Measurements from ENCODE around the genes AMBRA1 and F2.

DNA sequence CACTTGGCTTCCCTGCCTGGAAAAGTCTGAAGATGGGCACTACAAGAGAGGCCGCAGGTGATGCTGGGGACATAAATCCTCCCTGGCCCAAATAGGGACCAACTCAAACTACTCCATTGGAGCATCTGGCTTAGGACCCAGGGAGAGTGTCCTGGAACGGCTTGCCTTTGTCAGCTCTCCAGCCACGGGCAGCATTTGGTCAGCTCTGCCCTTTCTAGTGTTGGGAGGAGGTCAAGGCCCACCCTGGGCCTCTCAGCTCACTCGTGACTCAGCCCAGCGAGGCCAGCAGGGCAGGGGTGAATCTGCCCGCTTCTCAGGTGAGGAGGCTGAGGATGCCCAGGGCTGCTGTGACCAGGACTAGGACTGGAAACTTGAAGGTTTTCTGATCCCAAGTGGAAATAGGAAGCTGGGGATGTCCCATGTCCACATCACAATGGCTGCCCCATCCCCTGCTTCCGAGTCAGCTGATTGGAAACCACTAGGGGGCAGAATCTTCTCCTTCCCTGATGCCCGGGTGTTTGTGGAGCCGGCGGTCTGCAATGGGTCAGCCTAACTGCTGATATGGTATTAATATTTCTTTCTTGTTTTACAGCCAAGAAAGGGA, 1.5 kb downstream of the MDK start:
- PRO-cap: no peak
- RAMPAGE, long total RNA, 2 experiments: no peak in any of the 2 experiments

- PRO-cap: no peak
- RAMPAGE, long total RNA, 2 experiments: no peak in any of the 2 experiments
Measured at GRCh38 chr11:46389424-46389840, 2.1 kb downstream of the CHRM4 start.

GRCh38 chr11:46593246-46594457, at the start of gene AMBRA1:
Gene AMBRA1 (minus strand): TSS chr11:46594023.
- PRO-cap: bidirectional peak, plus-strand start at chr11:46594209, minus-strand start at chr11:46594017
- RAMPAGE, long total RNA, 2 experiments: start-site peak on the minus strand in 2 of 2 experiments, at chr11:46593996-46594025 at its widest, 34 to 48 reads per replicate

GRCh38 chr11:46618819-46619379, 1.5 kb downstream of the ATG13 start:
- PRO-cap: no peak
- RAMPAGE, long total RNA, 2 experiments: no peak in any of the 2 experiments

DNA sequence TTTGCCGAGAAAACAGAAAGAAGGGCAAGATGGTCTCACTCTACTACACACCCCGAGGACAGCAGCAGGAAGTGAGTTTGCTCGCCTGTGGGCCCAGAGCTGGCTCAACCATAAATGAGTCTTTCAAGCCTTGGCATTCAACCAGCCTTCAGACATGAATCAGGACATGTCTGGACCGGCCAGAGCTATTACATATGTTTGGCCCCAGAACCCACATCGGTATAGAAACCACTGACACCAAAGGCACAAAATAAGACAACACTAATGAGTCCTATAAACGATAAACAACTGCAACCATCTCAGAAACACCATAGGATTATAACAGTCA, 12.9 kb downstream of the ARHGAP1 start:
- PRO-cap: no peak
- RAMPAGE, long total RNA, 2 experiments: no peak in any of the 2 experiments

DNA sequence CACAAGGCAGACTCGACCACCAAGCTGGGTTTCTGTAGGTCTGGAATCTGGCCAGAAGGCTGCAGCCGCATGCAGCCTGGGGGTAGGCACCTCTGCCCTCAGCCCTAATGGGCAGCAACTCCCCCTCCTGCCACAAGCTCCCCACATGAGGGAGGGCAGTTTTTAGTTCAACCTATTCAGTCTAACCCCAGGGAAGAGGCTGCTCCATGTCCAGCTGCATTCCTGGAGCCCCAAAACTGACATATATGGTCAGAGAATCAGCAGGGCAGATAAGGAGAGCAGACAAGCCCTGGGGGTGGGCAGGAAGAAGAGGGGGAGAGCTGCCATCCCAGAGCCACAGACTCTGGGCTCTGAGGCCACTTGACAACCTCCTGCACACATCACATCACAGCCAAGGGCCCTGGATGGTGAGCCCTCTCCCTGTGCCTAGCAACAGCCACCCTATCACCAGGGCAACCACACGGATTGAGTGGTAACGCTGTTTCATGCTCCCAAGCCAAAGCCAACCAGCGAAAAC, 3.2 kb downstream of the ARHGAP1 start:
- PRO-cap: no peak
- RAMPAGE, long total RNA, 2 experiments: no peak in any of the 2 experiments

- PRO-cap: no peak
- RAMPAGE, long total RNA, 2 experiments: no peak in any of the 2 experiments
Measured at GRCh38 chr11:46718907-46719444, at the start of gene F2. Gene F2 (plus strand): TSS chr11:46719213.

DNA sequence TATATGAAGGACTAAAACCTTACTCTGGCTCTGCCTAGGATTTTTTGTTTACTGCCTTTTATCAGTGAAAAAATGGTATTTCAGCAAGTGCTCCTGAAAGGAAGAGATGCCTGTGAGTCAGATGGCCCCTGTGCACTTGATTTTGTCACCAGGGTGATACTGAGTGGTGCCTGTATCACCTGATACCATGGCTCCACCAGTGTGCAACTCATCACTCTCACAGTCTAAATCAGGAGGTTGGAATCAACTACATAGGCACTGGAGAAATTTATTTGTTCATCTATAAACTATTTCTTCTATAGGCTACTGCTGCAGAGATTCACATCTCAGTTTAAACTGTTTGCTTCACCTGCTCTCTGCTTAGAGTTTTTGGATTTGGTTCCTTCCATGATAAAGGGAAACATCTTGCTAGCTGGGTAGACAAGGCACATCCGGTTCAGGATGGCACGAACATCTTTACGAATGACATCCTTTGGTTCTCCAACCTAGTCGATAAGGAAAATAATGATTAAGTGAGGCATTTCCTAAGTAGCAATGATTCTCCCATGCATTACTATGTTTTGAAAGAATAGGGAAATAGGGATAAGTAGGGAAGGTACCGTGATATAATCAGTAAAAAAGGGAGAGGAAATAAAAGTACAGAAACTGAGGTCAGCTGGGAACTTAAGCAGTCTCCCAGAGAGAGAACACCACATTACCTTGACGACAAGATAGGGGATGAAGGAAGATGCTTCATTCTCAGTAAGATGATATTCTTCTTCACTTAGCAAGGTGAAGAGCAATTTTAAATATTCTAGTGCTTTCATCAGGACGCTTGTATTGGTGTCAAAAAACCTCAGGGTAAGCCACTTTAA, 43.5 kb downstream of the F2 start:
- PRO-cap: no peak
- RAMPAGE, long total RNA, 2 experiments: no peak in any of the 2 experiments

- PRO-cap: no peak
- RAMPAGE, long total RNA, 2 experiments: no peak in any of the 2 experiments
Measured at GRCh38 chr11:46912485-46913309, 5.7 kb downstream of the LRP4 start.

GRCh38 chr11:47161699-47162294, 14.9 kb downstream of the ARFGAP2 start:
- PRO-cap: no peak
- RAMPAGE, long total RNA, 2 experiments: no peak in any of the 2 experiments

- PRO-cap: no peak
- RAMPAGE, long total RNA, 2 experiments: no peak in any of the 2 experiments
Measured at GRCh38 chr11:47166456-47166973, 10.2 kb downstream of the ARFGAP2 start.

GRCh38 chr11:47213998-47214517, 716 bp upstream of the DDB2 start:
- PRO-cap: bidirectional peak, plus-strand start at chr11:47214414, minus-strand start at chr11:47214363
- RAMPAGE, long total RNA, 2 experiments: start-site peak on the plus strand in 2 of 2 experiments, at chr11:47214401-47214496 at its widest, 7 to 14 reads per replicate

GRCh38 chr11:47324114-47324621, 28.3 kb downstream of the MYBPC3 start:
- PRO-cap: no peak
- RAMPAGE, long total RNA, 2 experiments: no peak in any of the 2 experiments

- PRO-cap: no peak
- RAMPAGE, long total RNA, 2 experiments: no peak in any of the 2 experiments
Measured at GRCh38 chr11:47359431-47360202, 7.1 kb upstream of the MYBPC3 start.

DNA sequence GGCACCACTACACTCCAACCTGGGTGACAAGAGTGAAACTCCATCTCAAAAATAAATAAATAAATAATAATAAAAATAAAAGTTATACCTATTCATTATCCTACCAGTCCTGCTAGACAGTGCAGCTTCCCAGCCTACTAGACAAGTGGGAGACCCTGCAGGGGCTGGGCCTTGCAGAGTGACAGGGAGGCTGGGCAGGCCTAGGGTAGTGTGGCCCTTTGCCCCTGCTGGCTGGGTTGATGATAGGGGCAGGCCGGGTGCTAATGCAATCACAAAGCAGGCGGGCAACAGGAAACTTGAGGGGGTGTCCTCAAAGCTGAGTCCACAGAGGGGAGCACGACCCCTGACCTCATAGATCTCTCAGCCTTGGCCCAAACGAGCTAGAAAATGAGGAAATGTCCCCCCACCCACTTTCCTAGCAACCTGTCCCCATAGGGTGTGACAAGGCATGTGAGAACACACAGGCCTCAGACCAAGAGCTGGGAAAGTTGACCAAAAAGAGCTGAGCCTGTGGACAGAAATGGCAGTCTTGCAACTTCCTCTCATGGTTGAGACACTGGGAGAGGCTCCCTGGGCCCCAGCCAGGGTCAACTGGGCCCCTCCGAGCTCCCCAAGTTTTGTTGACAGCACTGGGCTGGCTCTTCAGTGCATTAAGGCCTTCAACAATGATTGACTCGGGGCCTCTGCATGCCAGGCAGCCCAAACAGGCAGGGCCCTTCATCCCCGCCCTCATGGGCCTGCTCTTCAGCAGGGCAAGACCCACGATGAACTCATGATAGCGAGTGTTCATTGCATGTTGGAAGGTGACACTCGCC, 9.6 kb upstream of the SPI1 start:
- PRO-cap: no peak
- RAMPAGE, long total RNA, 2 experiments: no peak in any of the 2 experiments

DNA sequence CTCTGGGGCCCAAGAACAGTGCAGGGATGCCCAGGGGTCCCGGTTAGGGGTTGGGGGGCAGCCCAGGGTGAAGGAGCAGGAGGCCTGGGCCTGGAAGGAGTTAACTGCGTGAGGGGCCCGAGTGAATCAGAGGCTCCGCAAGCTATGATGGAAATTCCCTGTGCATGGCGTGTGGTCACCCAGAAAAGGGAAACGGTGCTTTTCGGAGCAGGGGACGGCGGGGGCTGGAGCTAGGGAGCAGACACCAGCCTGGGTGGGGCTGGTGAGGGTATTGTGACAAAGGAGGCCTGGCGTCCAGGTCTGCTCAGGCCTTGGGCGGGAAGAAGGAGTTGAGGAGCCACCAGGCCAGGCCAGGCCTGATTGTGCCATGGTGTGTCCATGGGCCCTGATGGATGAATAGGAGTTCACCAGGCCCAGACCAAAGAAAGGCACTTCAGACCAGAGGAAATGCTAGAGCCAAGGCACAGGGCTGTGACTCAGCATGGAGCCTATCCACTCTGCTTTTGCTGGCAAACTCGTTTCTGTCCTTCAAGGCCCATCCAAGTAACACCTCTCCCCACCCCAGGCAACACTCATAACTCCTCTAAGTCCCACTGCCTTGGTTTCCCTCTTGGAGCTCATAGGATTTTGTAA, 12.8 kb upstream of the SPI1 start:
- PRO-cap: no peak
- RAMPAGE, long total RNA, 2 experiments: no peak in any of the 2 experiments

- PRO-cap: no peak
- RAMPAGE, long total RNA, 2 experiments: no peak in any of the 2 experiments
Measured at GRCh38 chr11:47514683-47515651, 38.0 kb downstream of the CELF1 start.

GRCh38 chr11:47863038-47863473, 14.9 kb upstream of the NUP160 start:
- PRO-cap: no peak
- RAMPAGE, long total RNA, 2 experiments: no peak in any of the 2 experiments

DNA sequence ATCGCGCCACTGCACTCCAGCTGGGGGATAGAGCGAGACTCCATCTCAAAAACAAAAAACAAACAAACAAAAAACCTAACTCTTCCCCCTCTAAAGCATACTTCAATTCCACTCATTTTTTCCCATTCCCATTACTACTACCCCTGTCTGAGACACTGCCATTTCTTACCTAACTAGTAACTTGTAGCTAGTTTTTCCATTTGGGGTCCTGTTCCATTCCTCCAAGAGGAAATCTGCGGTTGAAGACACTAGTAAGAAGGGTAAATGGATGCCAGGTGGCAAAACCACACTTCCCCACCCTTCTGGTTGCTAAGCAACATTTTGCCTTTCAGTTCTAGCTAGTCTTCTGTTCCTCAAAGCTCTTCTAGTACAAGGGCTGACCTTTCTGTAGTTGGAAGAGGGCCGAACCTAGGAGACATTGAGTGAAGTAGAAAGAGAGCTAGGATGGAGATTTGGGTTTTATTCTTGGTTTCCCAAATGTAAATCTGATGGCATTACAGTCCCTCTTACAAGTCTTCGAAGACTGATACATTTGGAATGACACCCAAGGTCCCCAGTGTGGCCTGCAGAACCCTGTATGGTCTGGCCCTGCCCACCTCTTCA, 60.0 kb upstream of the PTPRJ start:
- PRO-cap: no peak
- RAMPAGE, long total RNA, 2 experiments: no peak in any of the 2 experiments

DNA sequence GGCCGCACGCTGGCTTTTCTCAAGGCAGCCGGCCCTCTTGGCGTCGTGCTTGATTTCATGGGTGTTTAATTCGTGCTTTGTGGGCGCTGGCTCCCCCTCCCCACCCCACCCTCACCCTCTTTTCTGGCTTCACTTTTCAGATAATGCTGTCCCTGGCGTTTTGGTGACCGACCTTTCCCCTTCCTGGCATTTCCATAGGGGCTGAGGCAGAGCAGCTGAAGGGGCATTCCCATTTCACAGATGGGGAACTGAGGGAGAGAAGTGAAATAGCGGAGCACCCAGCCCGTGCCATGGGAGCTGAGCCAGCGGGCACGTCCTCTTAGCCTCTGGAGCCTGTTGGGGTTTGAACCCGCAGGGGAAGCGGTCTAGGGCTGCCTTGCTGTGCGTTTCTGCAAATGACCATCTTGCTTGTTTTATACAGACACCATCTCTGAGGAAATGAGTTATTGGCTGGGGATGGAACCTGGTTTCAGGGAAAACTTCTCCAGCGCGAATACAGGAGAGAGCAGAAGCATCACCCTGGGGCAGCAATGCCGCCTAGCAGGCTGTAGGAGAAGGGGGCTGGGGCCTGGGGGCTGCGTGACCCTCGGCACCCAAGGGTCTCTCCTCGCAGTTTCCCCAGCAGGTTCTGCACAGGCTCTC, 1.3 kb downstream of the PTPRJ start:
- PRO-cap: no peak
- RAMPAGE, long total RNA, 2 experiments: no peak in any of the 2 experiments

Measured in lower leg skin (tissue), 2 donors.